Right common carotid artery plus branches (tissue), 1 donor: Measurements from ENCODE around the genes CPHXL, ADAMTS18 and NUDT7.

- PRO-cap, result no peak
Measured at GRCh38 chr16:75552784-75553437, 3.1 kb downstream of the TMEM231 start.

- PRO-cap, result no peak
Measured at GRCh38 chr16:75726368-75726781, at the start of gene CPHXL. Gene CPHXL, minus strand, starts transcription at chr16:75726490.

- PRO-cap, result unidirectional peak, minus-strand start at chr16:76393743
Measured at GRCh38 chr16:76393509-76393795, 116.3 kb downstream of the CNTNAP4 start.

GRCh38 chr16:76428906-76429376 lies 151.7 kb downstream of the CNTNAP4 start:
- PRO-cap, result no peak

- PRO-cap, result no peak
Measured at GRCh38 chr16:76900302-76900677, 290.7 kb upstream of the MON1B start.

DNA sequence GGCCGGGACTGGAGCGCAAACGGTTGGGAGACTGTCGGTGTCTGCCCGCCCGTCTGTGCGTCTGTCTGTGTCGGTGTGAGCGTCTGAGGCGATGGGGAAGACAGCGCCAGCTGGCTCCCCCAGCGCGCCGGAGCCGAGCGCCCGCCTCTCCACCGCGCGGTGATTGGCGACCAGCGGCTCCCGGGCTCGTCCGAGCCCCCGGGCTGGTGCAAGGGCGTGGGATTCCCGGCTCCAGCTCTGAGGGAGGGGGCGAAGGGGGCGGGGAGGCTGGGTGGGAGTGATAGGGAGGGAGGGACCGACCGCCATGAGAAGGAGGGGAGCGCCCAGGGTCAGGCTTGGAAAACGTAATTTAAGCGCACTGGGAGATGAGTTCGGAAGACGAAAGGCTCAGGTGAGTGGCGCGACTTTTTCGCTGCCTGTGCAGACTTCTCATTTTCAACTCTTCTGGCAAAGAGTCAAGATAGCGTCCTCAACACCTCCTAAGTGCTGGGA lies at the start of gene ADAMTS18:
ADAMTS18 (minus strand) TSS at position 85 of the 492 bp plus-strand sequence.
- PRO-cap, result no peak

DNA sequence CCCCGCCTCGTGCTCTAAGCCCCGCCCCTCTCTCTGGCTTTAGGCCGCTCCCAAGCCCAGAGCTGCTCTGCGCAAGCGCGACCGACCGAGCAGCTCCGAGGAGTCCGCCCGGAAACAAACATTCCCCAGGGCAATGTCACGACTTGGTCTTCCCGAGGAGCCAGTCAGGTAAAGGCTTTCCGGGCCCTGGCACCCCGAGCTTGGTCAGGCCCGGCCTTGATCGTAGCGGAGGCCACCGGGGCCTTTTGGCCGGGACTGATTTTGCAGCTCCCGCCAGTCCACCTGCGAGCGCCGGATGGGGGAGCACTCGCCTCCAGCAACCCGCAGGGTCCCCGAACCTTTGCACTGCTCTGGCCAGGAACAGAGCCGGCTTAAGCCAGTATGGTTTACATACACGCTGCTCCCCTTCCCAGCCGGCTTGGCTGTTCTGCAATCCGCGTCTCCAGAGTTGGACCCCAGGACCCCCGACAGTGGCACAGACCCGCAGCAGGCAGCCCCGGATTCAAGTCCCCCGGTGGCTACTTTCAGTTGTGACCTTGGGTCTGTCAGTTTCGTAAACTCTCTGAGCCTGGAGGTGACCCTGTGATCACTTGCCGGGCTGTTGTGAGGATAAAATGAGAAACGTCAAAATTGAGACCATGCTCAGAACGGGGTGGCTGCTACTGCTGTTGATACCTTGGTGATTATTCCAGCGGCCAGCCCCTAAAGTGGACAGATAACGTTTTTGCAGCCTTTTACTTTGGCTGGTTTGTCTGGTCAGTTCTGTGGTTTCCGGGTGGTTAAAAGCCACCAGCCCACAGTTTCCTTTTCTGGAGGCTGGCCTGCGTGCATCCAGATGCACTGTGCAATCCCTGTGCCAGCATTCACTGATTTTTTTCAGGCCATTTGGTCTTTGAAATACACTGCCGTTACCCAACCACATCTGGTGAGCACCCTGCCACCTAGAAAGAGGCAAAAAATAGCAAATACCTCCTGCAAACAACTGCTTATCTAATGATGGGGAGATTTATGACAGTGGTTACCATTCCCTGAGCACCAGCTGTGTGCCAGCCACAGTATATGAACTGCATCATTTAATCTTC lies at the start of gene NUDT7:
NUDT7 (plus strand) TSS at position 65 of the 1,082 bp plus-strand sequence.
- PRO-cap, result bidirectional peak, plus-strand start at position 67 of the sequence, minus-strand start outside the sequence; unidirectional peak, minus-strand start at position 868 of the sequence

DNA sequence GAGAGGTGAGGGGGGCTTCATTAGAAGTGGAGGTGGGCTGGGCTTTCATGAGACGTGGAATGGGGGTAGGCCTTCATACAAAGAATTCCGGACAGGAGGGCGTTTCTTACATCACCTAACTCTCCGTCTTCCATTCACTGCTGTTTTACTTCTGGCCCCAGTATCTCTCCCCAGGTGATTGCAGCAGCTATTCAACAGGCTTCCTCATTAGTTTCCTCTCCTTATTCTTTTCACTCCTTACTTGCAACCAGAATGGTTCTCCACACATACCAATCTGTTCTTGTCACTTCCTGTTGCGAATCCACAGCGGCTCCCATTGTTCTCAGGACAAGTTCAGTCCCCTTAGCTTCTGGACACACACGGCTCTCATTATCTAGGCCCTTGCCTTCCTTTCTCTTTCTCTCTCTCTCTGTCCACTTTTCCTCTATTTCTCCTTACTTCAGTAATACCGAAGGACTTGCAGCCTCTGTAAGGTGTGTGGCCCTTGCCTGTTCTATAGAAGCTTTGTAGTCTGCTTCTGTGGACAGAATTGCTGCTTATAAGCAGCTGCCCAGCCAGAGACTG lies 45.5 kb downstream of the VAT1L start:
- PRO-cap, result no peak

- PRO-cap, result no peak
Measured at GRCh38 chr16:78292514-78293044, 193.1 kb downstream of the WWOX start.

DNA sequence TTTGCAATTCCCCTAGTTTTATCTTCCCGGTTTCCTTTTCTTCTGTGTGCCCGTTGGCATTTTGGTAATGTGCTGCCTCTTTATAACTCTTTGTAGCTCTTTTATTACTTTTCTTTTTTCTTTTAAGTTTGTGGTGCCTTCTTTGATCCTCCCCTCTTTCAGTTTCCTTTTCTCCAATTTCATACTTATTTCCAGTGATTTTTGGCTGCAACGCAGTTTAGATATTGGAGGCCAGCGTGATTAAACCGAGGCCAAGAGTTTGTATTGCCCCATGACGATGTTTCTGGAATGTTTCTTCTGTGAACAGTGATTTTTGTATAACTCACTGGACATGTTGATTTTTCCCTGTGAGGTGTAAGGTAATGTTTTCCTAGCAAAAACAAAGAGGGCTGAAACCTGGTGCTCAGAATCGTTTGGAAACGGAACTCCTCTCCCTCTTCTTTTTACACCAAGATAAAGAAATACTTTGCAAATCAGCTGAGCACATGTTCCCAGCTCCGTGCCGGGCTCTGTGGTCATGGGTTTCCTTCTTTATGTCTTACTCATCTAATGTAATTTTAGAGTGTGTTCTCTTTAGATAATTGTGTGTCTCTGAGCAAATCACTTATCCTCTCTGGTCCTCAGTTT lies 344.3 kb downstream of the WWOX start:
- PRO-cap, result no peak

DNA sequence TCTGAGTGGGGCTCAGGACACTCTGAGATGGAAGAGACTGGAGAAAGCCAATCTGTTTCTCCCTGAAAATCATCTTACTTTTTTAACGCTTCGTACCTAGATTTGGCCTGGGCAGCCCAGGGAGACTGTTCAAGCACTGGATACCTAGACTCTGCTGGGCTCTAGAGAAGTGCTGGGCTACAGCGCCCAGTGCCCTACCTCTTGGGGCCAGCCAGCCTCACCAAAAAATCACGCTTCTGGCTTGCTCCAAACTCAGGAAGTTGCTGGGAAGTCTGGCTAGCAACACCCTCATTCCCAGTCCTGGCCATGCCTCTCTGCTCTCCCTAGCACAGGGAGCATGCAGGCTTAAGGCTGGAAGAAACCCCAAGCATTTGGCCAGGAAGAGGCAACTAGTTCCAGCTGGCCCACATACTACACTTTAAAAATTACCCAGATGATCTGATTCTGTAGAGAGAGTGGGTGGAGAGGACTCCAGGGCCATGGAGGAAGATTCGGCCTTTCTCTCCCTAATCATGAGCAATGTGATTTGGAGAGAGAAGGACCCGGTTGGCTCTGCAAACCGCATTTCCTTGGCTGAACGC lies 406.0 kb downstream of the WWOX start:
- PRO-cap, result no peak

DNA sequence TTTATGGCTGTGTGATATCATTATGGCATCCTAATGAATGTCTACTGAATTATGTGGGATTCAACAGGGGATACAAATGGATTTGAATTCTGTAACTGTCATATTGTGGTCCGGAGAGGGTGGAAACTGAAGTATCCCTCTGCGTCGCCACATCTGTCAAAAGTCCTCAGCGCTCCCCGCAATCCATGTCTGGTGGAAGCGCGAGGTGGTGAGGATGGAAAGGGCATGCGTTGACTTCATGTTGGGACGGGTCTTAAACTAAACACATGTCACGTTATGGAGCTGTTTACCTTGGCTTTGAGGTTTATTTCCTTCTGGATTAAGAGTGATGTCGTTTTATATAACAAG lies 418.0 kb downstream of the WWOX start:
- PRO-cap, result no peak

- PRO-cap, result no peak
Measured at GRCh38 chr16:78695575-78696046, 596.2 kb downstream of the WWOX start.

- PRO-cap, result no peak
Measured at GRCh38 chr16:79051880-79052254, 548.7 kb downstream of the MAF start.

DNA sequence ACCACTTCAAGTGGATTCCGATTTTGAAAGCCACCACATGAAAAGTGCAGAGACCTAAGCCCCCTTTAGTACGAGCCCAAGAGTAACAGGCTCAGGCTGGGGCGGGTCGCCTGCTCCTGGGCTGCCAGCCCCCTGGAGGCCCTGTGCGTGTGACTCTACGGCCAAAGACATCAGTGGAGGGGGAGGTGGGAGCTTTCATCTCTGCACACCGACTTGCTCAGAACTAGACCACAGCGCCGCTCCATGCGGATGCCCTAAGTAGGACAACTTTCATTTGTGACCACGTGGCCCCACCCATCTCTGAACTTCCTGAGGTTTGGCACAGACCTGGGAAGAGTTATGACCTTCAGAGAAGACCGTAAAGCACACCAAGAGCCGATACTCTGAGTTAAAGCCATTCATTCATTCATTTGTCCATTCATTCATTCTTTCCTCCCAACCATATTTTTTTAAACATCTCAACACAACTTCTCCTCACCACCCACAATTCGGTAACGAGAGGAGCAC lies 328.2 kb downstream of the MAF start:
- PRO-cap, result no peak

- PRO-cap, result no peak
Measured at GRCh38 chr16:79328871-79329257, 271.7 kb downstream of the MAF start.

- PRO-cap, result bidirectional peak, plus-strand start at chr16:79770423, minus-strand start at chr16:79770304; bidirectional peak, plus-strand start at chr16:79770768, minus-strand start at chr16:79770648
Measured at GRCh38 chr16:79770094-79771409, 170.0 kb upstream of the MAF start.

GRCh38 chr16:80937932-80938825 lies 68.5 kb downstream of the CMC2 start:
- PRO-cap, result no peak

DNA sequence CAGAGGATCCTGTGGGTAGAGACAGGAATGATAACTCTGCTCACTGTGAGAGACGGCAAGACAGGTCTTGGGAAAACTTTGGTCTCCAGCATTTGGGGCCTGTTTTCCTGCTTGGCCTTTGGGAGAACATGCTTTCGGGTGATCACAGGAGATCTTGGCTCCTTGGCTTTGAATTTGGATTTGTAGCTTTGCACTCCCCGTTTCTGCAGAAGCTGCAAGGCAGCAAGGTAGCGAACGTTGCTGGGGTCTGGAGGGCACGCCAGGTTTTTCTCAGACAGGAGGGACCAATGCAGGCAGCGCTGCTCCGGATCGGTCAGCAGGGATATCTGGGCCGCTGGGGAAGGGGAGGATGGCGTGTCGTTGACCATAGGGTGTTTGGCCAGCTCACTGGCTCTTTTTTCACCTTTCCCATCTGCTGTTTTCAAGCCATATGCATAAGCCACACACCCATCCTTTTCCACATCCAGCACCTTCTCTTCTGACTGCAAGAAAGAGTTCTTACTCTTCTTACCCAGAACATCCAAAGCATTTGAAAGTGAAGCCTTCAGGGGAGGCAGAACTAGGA lies 15.8 kb downstream of the C16orf46 start:
- PRO-cap, result no peak

DNA sequence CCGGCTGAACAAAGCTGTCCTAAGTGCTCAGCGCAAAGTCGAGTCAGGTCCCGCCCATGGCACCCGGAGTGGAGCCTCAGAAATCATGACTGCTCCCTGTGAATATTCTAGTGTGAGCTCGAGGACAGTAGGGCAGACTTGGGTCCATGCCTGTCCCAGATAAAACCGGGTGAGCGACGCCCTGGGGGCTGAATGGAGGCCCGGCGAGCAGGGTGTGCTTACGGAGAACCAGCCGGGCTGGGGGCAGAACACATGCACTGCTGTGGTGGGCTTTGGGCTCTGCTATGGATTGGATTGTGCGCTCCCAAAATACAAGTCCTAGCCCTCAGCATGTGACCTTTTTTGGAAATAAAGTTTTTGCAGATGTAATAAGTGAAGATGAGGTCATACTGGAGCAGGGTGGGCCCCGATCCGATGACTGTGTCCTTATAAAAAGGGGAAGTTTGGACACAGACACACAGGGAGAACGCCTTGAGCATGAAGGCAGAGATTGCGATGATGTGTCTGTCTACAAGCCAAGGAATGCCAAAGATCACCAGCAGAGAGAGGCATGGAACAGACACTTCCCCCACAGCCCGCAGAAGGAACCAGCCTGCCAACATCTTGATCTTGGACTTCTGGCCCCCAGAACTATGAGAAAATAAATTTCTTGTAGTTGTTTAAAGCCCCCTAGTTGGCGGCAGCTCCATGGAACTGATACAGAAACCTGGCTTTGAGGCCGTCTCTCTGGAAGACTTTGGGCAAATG lies 12.7 kb upstream of the CMIP start:
- PRO-cap, result no peak